Pulmonary lymph node (tissue), 1 donor: ENCODE results near the genes INVS and CYLC2.

- PRO-cap: bidirectional peak, plus-strand start at chr9:100099243, minus-strand start at chr9:100099000; unidirectional peak, plus-strand start at chr9:100099454
Measured at GRCh38 chr9:100099053-100100125, at the start of gene INVS. TSS of gene INVS (plus strand) at chr9:100099243.

DNA sequence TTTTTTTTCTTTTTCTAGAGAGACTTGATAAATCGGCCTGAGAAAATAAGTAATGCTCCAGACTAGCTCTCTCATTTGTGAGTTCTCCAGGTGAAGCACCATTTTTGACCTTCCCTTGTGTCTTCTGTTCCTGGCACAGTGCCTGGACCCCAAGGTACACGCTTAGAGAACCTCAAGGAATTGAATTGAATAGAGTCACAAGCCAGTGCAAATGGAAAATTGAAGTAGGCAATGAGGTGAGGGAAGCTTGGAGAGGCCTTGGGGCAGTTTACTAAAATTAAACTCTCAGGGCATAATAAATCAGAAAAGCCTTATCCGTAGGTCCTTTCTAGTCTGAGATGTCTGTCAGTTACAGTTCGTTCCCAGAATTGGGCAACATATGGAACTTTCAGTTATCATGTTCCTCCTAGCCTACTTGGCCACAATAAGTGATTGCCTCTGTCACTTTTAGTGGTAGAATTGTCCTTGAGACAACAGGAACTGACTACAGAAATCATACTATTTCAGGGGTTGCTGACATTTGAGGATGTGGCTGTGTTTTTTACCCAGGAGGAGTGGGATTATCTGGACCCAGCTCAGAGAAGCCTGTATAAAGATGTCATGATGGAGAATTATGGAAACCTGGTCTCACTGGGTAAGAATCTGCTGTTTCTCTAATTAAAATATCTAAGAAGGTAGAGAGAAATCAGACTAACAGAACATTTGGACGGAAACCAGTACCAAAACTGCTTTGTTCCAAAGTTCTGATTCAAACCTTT, 905 bp downstream of the ZNF189 start:
- PRO-cap: no peak

DNA sequence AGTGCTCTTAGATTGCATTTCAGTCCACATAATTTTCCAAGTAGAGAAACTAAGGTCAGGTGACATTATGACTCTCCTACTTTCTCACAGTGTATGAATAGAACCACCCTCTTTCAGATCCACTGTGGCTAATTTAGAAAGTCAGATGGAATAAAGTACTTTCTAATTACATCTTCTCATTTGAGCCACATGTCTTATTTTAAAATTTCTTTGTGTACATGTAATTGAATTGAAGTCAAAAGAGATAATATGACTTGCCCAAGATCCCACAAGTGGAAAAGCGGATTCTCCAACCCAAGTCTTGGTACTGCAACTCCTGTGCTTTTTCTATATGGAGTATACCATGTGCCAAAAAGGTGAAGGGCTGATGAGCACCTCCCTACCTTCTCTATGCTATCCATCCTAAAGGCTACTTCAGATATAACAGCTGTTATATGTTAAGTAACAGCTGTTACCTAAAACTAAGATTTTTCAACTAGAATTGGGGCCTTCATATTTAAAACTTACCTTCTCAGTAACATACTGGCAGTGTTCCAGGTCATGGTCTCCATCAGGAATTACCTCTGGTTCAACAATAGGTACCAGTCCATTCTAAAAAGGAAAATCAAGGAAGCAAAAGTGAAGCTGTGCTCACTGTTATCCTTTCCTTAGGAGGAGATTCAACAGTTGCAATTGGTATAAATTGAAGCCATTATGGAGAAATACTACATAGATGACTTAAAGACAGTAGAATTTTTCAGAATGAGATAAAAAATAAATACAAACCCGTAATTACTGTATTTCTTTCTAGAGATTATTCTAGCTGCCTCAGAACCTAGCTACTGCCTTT, 9.3 kb downstream of the ALDOB start:
- PRO-cap: no peak

DNA sequence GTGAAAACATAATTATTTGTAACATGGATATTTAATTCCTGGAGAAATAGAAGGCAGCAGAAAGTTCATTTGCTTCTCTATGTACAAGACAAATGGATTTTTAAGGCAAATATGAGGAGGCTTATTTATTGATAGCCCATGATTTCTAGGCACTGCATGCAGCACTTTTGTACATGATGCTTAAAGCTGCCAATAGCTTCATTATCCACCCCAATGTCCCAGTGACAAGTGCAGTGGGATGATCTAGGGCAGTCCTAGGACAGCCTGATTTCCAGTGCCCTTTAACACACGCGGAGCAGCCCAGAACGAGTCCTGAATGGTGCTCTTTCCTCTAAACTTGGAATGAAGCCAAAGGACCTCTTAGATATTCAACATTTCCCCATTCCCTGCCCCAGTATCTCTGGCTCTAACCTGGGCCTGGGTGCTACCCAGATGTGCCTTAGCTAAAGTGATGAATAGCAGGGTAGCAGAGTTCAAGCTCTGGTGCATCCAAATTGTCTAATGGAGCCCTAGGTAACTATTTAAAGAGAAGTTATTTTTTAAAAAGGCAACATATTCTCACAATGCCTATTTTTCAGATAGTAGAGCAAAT, 1.1 kb downstream of the ALDOB start:
- PRO-cap: no peak

DNA sequence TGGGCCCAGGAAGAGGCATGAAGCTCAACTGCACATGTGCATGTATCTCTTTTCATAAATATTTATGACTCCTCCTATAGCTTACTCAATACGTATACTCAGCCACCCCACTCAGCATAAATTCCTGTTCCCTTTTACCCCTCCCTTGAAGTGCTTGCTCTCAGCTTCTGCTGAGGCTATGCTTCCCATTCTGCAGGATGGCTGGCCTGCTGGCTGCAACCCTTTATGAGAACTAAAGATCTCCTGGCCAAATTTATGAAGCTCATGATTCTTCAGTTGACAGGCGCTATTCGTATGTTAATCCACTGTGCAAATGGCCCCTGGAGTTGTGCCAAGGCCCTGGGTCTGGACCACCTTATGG, 14.7 kb downstream of the PPP3R2 start:
- PRO-cap: no peak

DNA sequence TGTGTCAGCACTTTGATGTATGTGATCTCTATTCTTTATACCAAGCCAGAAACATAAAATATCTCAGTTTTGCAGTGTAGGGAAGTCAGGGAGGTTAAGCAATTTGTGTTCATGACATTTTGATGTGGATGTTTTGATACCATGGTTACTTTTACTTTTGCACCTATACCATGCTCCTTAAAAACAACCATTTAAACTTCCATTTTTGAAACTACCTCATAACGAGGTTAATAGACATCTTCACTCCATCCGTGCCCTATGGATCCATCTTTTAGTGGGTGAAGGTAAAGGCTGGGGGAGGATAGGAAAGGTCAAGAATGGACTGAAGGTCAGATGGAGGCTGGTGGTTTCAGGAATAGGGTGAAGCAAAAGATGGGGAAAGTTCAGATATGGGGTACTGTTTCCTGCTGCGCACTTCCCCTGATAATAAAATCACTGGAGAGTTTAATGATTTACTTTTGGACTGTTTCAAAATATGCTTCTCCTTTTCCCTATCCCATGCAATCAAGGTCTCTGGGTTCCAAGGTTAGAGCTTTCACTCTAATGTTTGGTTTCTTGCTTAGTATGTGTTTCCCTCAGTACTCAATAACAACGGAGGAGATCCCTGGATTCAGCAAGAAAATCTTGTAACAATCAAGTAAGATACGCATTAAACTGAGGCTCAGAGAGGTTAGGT, 10.7 kb upstream of the PPP3R2 start:
- PRO-cap: no peak

DNA sequence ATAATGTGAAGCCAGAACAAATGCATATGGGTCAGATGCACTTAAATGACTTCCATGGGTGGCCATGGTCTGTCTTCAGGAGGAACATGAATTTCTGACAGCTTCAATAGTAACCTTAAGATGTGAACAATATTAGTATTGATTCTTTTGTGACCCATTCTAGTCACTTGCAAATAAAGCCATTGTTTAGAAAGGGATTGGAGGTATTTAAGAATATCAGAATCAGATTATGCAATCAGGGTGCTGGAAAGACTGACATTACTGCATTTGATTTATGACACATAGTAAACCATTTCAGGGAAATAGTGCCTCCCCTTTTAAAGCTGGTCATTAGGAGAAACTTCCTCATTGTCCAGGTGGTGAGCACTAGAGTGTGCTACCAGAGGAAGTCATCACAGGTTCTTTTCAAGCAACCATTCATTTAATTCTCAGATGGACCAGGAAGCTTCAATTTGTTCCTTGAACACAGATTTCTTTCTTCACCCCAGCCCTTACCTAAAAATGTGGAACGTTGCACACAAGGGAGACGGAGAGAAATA, 32.1 kb downstream of the GRIN3A start:
- PRO-cap: no peak

- PRO-cap: no peak
Measured at GRCh38 chr9:101706854-101707306, 31.6 kb downstream of the GRIN3A start.

- PRO-cap: no peak
Measured at GRCh38 chr9:102995152-102995561, at the start of gene CYLC2. TSS of gene CYLC2 (plus strand) at chr9:102995333.

GRCh38 chr9:104867616-104867867, 60.4 kb downstream of the ABCA1 start:
- PRO-cap: no peak

GRCh38 chr9:104903228-104904218, 24.4 kb downstream of the ABCA1 start:
- PRO-cap: no peak

DNA sequence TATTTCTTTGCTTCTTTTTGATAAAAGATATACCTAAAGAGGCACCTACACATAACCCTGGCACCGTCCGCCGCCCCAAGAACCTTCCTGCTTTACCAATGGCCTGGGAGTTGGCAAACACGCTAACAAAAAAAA, 1.8 kb downstream of the ABCA1 start:
- PRO-cap: no peak

GRCh38 chr9:105142317-105143581, 101.7 kb upstream of the SLC44A1 start:
- PRO-cap: no peak

GRCh38 chr9:105385131-105386049, 62.4 kb upstream of the FSD1L start:
- PRO-cap: no peak

- PRO-cap: no peak
Measured at GRCh38 chr9:105621031-105621416, 41.2 kb upstream of the TAL2 start.

GRCh38 chr9:106698247-106698684, 164.7 kb upstream of the ZNF462 start:
- PRO-cap: no peak

- PRO-cap: no peak
Measured at GRCh38 chr9:106862421-106862593, 659 bp upstream of the ZNF462 start.

DNA sequence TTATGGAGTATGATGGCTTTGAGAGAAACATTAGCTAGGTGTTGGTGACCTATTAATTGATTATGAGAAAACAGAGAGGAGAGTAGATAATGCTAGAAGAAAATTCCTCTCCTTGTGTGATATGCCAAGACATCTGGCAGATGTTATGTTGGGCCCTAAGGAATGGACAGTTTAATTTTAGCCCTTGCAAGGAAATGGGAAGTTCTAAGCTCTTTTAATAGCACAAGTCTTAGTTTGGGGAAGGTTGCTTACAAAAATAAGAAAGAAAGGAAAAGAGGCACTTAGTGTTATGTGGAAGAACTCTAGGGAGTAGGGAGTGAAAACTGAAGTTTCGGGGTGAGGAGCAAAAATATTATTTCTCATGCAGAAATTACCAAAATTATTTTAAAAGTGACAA, 5.2 kb downstream of the ZNF462 start:
- PRO-cap: no peak

GRCh38 chr9:106876400-106876863, 13.5 kb downstream of the ZNF462 start:
- PRO-cap: no peak

DNA sequence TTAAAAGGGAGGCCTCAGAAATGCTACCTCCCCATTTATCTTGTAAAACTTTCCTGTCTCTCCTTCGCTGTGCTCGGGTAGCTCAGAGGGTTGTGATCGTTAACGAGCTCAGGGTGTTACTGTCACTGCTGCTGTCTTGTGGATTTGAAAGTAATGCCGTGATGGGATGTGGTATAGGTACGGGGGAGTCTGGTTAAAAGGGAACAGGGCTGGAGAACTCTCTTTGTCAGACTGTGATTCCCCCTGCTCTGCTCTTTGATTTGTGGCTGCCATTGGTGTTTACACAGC, 26.2 kb downstream of the ZNF462 start:
- PRO-cap: no peak